Duodenum (tissue), 1 donor: Measurements from ENCODE around the genes ANO1 and DEFB108B.

- PRO-cap: no peak
Measured at GRCh38 chr11:69652183-69653453, 11.7 kb downstream of the CCND1 start.

GRCh38 chr11:69675452-69675611 lies 179 bp upstream of the LTO1 start:
- PRO-cap: bidirectional peak, plus-strand start at chr11:69675519, minus-strand start at chr11:69675307

GRCh38 chr11:69699360-69699863 lies 4.4 kb downstream of the FGF19 start:
- PRO-cap: no peak

GRCh38 chr11:69918720-69919243 lies 99.6 kb upstream of the FGF3 start:
- PRO-cap: no peak

- PRO-cap: no peak
Measured at GRCh38 chr11:69970820-69971350, 107.2 kb upstream of the ANO1 start.

DNA sequence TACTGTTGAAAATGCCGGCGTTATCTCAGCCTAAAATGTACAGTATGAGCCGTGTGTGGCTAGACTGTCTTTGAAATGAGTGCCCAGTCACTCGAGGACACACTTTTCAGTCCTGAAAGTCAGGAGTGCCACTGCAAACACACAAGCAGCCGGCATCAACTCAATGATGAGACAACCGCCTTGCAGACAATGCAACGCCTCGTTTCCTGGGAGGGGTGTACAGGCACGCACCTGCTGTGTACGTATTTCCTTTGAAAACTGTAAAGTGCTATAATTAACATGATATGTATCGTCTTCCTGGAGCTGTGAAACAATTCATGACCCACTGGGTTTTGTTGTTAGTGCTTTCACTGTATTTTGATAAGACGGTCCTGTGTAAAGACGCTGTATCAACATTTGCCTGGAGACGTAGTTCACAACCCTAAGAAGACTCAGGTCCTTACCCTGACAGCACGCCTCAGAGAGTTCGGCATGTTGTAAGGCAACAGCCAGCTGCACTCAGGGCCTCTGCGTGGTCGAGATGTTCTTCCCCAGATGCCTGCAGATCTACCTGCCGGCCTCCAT lies 105.8 kb upstream of the ANO1 start:
- PRO-cap: no peak

GRCh38 chr11:70077694-70078715 lies at the start of gene ANO1:
ANO1 (plus strand) TSS chr11:70078317.
- PRO-cap: no peak

DNA sequence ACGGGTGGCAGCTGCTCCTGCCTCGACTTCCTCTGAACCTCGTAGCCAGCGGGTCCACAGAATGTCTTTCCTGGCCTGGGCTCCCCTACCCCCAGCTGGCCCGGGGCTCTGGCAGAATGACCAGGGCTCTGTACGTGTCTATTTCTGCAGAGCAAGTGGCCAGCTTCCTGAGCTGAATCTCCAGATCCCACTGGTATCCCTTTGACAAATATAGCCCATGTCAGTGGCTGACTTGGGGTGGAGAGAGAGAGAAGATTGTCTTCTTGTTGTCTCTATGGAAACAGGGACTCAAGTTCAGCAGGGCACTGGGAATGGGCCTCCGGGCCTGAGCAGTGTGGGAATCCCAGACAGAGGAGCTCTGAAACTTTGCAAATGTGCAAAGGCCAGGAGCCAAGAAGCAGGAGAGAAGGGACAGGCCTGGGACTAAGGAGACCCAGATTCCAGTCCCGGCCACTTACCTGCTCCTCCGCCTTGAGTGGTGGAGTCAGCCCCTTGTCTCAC lies 33.9 kb downstream of the ANO1 start:
- PRO-cap: no peak

DNA sequence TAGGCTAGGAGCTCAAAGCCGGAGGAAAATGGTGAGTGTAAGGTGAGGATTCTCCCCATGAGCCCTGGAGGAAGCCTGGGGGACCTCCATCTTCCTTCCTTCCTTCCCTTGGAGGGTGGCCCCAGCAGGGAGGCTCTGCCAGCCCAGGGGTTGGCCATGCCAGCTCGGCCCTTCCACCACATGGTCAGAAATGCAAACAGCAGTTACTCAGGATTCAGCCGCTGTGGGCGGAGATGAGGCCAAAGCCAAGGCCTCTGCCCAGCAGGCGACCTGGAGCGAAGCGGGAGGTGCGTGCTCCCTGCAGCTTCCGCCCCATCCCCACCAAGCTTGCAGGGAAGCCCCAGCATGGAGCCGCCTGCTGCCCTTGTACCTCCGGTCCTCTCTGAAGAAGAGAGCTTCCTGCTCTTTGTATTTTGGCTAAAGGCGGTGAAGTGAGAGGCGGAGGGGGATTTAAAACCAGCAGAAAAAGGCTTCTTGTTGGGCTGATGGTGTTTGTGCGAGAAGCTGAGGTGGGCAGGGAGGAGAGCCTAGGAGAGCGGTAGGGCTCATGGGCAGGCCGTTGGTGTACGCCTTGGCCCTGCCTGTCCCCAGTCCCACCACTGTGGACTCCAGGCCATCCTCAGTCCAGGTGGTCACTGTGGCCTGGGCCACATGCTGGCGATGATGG lies 50.4 kb downstream of the ANO1 start:
- PRO-cap: no peak

DNA sequence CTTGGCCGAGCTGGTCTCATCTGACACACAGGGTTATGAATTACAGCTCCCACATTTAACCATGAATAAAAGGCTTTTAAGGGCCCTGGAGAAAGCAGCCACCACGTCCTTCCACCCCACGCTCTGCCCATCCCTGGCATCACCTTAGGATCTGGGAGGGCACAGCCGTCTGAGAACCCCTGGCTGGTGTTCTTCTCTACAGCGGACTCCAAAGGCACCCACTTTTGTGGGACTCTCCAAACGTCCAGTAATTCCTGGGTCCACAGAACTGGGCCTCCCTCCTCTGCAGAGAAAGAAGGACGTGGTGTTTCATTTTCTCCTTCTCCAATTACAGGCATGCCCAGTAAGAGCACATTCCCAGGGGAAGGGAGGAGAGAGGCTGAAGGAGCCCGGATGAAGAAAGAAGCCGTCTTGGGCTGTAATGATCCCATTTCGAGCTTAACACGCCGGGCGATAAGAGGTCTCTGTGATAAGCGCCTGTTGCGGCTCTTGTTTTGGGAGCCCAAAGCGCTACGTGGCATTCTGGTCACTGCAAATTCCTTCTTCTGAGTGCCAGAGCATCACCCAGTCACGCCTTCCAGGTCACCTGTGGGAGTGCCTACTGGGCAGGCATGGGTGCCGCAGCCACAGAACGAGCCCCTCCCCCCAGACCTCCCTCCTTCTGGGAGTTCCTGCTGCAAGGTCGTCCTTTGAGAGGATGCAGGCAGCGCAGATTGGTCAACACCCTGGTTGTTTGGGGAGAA lies 57.4 kb downstream of the ANO1 start:
- PRO-cap: no peak

- PRO-cap: bidirectional peak, plus-strand start at chr11:70204034, minus-strand start at chr11:70203976
Measured at GRCh38 chr11:70203404-70204188, 500 bp downstream of the FADD start.

DNA sequence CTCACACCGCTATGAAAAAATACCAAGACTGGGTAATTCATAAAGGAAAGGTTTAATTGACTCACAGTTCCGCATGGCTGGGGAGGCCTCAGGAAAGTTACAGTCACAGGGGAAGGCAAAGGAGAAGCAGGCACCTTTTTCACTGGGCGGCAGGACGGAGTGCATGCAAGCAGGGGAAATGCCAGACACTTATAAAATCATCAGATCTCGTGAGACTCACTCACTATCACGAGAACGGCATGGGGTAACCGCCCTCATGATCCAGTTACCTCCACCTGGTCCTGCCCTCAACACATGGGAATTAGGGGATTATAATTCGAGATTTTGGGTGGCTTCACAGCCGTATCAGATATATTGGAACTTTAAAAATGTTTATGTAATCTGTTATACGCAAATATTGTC lies 44.3 kb downstream of the PPFIA1 start:
- PRO-cap: no peak

GRCh38 chr11:70326977-70327131 lies 56.4 kb downstream of the PPFIA1 start:
- PRO-cap: no peak

GRCh38 chr11:70712331-70712932 lies 314.1 kb downstream of the CTTN start:
- PRO-cap: no peak

DNA sequence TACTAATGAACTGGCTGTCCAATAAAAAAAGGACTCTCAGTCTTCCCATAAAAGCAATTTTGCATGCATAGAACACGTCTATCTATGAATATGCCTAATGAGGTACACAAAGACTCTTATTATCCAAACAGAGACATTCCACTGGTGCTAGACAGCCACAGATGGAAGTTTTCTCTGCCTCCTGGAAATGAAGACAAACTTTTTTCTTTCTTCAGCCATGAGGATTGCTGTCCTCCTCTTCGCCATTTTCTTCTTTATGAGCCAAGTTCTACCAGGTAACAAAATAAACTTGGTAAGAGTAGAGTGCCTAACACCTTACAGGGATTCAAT lies at the start of gene DEFB108B:
Gene DEFB108B (plus strand): TSS at position 218 of the 330 bp plus-strand sequence.
- PRO-cap: no peak

DNA sequence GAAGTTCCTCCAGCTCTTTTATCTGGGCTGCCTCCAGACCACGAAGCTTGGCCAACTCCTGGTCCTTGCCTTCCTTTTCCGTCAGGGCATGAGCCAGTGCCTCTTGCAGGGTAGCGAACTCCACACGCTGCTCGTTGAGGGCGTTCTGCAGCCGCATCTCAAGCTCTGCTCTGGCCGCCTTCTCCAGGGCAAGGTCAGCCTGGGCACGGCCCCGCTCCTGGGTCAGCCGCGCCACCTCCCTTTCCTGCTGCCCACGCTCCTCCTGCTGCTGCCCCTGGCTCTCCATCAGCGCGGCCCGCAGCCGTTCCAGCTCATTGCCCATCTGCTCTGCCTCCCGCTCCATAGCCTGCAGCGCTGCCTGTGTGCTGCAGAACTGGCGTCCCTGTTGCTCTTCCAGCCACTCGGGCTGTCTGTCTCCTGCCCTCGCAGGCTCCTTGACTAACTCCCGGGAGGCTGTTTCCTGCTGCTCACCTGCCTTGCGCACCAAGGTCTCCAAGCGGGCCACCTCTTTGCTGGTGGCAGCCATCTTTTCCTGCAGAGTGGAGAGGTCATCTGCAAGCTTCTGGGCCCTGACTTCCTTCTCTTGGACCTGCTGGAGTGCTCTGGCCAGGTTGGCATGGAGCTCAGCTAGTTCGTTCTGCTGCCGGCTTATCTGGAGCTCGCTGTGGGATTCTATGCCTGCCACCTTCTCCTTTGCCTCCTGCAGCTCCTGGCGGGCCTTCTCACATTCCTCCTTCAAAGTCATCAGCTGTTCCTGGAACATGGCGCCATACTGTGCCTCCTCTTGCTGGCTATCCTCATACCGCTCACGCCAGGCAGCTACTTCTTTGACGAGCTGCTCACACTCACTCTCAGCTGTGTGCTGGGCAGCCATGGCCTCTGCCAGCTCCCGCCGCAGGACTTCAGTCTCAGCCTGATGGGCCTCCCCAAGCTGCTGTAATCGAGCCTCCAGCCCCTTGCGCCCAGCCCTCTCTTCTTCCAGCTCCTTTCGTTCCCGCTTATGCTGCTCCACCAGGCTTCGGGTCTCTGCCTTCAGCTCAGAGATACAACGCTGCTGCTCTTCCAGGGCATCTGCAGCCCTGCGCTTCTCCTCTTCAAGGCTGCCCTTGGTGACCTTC lies 15.9 kb downstream of the IL18BP start:
- PRO-cap: no peak

DNA sequence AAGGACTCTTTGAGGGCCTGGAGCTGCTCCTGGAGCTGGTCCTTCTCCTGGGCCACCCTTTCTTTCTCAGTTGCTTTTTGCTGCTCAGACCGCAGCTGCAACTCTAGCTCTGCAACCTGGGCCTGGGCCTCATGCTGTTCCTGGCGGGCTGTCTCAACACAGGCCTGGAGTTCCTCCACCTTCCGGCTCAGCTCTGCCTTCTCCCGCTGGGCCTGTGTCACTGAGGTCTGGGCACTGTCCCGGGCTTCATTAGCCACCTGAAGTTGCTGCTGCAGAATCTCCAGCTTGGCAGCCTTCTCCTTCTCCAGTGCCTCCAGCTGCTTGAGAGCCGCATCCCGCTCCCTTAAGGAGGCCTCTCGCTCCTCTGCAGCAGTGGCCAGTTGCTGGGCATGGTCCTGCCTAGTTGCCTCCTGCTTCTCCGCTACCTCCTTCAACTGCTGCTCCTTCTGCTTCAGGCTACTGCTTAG lies 16.7 kb downstream of the IL18BP start:
- PRO-cap: no peak

DNA sequence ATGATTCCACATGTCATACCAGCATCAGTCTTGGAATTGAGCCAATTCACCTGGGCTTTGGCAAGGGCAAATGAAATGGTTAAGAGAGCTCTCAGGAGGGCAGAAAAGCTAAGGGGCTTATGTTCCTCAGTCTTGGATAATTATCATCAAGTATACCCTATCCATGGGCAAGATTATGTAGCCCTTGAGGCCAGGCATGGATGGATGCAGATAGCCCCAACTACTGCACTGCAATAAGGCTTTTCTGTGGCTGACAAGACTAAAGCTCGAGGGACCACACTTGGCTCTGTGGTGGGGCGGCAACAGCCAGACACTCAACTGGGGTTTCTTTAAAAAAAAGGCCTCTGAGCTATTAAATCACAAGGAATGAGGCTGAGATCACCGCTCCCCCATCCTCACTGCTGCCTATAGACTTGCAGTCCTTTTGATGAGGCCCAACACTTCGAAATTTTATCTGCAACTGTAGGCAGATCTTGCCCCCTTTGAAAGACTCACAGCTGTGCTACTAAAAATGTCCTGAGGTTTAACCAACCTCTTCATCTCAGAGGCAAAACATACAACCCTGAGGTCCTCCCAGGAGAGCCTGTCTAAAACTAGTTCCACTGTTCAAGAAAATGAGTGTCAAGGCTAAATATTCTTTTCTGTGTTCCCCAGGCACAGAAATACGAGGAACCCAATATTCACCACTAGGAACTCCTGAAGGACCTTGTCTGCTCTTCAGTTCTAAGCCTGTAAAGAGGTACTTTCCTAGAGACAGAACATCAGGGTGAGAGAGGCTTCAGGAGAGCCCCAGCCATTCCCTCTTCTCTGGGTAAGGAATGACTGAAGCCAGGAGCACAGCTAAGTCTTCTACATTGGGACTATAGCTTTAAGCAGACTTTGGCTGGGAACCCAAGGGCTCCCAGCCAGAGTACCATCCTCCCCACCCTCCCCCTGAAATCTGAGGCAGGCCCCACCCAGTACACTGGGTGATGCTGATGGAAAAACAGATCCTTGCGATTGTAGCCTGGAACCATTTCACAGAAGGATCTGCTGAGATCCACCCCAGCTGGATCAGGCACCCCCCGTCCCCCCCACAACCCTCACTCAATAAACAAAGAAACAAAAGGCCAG lies 39.4 kb downstream of the IL18BP start:
- PRO-cap: unidirectional peak, plus-strand start at position 967 of the sequence; unidirectional peak, plus-strand start at position 998 of the sequence

DNA sequence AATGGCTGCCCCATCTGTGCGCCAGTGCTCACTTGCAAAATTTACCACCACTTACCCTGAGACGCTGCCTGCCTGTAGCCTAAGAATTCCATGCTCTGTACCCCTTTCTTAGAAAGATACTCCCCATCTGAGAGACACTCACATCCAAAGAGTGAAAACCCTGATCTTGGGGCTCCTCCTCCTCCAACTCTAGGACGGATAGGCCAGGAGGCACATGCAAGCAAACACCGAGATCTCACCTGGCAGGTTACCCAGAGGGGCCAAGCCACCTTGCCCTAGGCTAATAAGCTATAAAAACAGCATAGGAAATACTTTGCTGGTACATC lies 40.7 kb downstream of the NUMA1 start:
- PRO-cap: no peak

- PRO-cap: no peak
Measured at GRCh38 chr11:72071896-72072723, 8.2 kb downstream of the NUMA1 start.